Left lung (tissue), 1 donor: Measurements from ENCODE around the genes ZNF283, ZNF235 and BCAM.

- PRO-cap, result unidirectional peak, plus-strand start at chr19:43827368
Observed at GRCh38 chr19:43827097-43827958, at the start of gene ZNF283. Gene ZNF283, plus strand, starts transcription at chr19:43827321.

DNA sequence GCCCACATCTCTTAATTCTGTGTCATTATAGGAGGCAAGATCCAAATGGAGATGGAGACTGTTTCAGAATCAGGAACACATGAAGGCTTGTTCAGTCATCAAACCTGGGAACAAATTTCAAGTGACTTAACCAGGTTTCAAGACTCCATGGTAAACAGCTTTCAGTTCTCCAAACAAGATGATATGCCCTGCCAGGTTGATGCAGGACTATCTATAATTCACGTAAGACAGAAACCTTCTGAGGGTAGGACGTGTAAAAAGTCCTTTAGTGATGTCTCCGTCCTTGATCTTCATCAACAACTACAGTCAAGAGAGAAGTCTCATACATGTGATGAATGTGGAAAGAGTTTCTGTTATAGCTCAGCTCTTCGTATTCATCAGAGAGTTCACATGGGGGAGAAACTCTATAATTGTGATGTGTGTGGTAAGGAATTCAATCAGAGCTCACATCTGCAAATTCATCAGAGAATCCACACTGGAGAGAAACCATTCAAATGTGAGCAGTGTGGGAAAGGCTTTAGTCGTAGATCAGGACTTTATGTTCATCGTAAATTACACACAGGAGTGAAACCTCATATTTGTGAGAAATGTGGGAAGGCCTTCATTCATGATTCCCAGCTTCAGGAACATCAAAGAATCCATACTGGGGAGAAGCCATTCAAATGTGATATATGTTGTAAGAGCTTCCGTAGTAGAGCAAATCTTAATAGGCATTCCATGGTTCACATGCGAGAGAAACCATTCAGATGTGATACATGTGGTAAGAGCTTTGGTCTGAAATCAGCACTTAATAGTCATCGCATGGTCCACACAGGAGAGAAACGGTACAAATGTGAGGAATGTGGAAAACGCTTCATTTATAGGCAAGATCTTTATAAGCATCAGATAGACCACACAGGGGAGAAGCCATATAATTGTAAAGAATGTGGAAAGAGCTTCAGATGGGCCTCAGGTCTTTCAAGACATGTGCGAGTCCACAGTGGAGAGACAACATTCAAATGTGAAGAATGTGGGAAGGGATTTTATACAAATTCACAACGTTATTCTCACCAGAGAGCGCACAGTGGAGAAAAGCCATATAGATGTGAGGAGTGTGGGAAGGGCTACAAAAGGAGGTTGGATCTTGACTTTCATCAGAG, 10.2 kb upstream of the ZNF234 start:
- PRO-cap, result no peak

DNA sequence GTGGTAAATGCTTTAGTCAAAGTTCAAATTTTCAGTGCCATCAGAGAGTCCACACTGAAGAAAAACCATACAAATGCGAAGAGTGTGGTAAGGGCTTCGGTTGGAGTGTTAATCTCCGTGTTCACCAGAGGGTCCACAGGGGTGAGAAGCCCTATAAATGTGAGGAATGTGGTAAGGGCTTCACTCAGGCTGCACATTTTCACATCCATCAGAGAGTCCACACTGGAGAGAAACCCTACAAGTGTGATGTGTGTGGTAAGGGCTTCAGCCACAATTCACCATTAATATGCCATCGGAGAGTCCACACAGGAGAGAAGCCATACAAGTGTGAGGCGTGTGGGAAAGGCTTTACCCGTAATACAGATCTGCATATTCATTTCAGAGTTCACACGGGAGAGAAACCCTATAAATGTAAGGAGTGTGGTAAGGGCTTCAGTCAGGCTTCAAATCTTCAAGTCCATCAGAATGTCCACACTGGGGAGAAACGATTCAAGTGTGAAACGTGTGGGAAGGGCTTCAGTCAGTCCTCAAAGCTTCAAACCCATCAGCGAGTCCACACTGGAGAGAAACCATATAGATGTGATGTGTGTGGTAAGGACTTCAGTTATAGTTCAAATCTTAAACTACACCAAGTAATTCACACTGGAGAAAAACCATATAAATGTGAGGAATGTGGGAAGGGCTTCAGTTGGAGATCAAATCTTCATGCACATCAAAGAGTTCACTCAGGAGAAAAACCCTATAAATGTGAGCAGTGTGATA, 23.3 kb downstream of the ZNF227 start:
- PRO-cap, result no peak

DNA sequence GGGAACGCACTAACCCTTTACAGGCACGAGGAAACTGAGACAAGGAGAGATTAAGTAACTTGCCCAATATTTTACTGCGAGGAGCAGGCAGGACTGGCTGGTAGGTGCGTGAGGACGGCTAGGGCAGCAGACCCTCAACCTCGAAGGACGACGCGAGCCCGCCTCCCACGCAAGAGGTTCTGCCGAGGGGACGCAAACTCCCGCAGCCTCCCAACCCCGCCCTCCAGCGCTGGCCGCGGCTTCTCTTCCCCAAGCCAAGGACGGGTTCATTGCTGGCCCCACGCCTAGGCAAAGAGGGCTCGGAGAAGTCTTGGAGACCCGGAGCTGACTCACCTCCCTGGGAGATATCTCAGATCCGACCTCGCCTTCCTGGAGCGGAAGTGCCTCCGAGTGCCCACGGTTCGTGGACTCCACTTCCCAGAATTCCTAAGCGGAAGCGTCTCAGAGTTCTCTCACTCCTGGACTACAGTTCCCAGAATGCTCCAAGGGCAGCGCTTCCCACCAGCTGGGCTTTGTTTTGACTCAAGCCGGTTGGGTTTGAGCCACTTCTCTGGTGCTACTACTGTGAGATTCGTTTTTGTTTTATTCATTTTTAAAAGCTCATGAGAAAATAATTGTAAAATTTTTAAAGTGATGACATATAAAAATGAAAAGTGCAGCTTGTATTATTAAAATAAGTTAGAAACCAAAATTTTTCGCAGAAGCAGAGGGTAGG, at the start of gene ZNF235:
ZNF235 (minus strand) TSS at position 388 of the 715 bp plus-strand sequence.
- PRO-cap, result bidirectional peak, plus-strand start at position 515 of the sequence, minus-strand start at position 181 of the sequence

GRCh38 chr19:44367062-44367632, 10.7 kb upstream of the ZNF112 start:
- PRO-cap, result no peak

DNA sequence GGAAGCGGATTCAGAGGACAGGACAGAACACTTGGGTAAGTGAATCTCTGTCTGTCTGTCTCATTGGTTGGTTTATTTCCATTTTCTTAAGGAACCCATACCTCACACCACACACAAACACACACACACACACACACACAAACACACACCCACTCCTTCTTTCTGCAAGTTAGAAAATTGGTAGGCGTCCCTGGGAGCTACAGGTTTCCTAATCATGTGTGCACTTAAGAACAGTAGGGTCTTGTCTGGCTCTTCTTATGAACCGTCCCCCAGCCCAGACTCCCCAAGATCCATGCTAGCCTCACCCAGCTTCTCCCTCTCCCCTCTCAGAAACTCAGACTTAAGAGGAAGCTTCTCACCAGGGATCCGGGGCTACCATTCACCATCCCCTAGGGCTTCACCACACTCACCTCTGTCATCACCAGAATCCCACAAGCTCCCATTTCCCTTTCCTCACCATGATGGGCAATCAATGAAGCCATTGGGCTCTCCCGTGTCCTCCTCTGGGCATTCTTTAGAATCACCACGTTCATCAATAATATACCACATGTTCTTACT, 14.4 kb upstream of the ZNF285 start:
- PRO-cap, result no peak

GRCh38 chr19:44601996-44602563, 11.3 kb upstream of the IGSF23 start:
- PRO-cap, result no peak

DNA sequence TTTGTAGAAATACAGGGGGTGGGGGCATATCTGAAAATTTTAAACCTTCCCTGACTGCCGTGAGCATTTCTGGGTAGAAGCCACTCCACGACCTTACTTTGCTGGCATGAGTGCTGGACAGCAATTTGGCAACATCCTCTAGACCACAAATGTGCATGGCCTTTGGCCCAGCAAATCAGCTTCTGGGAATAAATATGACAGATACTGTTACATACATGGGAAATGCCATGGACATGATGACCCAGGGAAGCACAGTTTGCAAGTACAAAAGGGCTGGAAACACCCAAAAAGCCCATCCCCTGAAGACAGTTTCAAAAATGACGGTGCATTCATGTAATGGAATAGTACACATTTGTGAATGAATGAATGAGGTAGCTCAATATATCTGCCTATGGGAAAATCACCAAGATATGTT, 3.2 kb upstream of the PVR start:
- PRO-cap, result no peak

DNA sequence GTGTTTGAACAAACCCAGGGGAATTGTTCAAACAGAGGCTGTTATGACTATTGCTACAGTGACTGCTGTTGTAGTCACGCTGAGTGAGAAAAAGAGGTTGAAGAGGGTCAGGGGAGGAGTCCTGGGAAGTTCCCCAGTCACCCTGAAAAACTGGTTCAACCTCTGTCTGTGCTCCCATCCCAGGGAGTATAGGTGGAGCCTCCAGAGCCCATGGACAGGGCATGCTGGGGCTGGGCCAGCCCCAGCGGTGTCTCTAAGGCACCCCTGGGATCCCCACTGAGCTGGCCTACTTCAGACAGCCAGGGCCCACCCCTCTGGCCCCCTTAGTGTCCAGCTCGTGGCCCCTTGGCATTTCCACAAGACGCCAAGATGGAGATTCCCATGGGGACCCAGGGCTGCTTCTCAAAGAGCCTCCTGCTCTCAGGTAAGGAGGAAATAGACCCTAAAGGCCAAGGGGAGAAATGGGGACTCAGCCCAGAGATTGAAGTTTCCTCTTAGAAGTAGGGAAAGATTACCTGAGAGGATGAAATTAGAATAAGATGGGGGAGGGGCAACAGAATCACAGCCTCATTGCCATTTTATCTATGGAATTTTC, 378 bp downstream of the CEACAM19 start:
- PRO-cap, result no peak

DNA sequence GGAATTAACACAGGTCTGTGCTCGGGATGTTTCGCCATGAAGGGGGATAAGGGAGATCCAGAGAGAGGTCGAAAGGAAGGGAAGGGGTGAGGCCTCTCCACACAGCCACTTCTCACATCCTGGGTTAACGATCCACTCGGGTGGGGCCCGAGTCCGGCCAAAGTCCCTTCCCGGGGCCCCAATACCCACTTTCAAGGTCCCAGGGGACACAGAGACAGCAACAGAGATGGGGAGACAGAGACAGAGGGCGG, 1.5 kb upstream of the BCL3 start:
- PRO-cap, result no peak

DNA sequence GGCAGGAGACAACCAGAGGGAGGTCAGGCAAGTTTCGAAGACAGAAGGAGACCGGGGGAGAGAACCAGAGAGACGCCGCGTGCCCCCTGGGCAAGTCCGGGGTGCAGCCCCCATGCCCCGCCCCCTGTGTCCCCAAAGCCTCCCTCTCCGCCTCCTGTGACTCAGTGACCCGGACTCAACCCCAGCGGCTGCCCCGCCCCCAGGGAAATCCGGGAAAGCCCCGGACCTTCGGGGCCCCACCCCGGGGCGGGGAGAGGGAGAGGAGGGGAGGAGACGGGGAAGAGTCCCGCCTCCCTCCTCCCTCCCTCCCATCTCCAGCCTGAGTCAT, 1.2 kb upstream of the BCL3 start:
- PRO-cap, result bidirectional peak, plus-strand start outside the sequence, minus-strand start at position 53 of the sequence

- PRO-cap, result no peak
Observed at GRCh38 chr19:44767814-44768328, 9.8 kb upstream of the CBLC start.

- PRO-cap, result bidirectional peak, plus-strand start at chr19:44809103, minus-strand start at chr19:44808911
Observed at GRCh38 chr19:44808592-44809382, at the start of gene BCAM. Gene BCAM, plus strand, starts transcription at chr19:44809103.

- PRO-cap, result bidirectional peak, plus-strand start at chr19:44845007, minus-strand start at chr19:44844835
Observed at GRCh38 chr19:44844391-44845311, 1.4 kb upstream of the NECTIN2 start.

- PRO-cap, result no peak
Observed at GRCh38 chr19:44878135-44878963, 12.7 kb upstream of the TOMM40 start.

- PRO-cap, result bidirectional peak, plus-strand start at chr19:44904732, minus-strand start at chr19:44904451
Observed at GRCh38 chr19:44904170-44905172, 1.1 kb upstream of the APOE start.

GRCh38 chr19:44944627-44945243, 1.1 kb upstream of the APOC2 start:
- PRO-cap, result no peak

DNA sequence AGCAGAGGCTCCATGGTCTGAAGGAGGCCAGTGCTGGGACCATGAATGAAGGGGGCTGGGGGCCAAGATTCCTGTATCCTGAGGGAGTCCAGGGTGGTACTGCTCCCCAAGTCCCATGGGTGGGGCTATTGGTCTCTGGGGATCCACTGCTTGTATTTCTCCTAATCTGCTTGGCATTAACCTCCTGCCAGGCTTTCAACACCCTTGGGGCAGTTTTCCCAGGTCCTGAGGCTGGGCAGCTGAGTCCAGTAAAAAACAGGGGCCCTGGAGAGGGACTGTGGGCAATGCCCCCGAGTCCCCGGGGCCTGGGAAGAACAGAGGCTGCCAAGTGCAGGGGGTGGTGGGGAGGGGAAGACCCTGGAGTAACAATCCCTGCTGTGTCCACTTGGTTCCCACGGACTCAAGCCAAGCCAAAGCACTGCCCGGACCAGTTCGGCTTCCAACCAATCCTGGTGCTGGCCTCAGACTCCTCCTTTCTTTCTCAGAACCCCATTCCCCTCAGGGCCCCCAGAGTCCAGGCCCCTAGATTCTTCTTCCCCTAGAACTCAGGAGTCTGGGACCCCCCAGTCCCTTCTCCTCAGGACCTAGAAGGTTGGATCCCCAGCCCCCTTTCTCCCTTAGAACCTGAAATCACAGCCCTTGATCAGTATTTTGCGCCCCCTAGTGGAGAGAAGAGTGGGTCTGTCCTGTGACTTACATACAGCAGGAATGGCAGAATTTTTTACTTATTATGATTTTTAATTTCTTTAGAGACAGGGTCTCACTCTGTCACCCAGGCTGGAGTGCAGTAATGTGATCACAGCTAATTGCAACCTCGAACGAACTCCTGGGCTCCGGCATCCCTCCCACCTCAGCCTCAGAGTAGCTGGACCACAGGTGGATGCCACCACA, 3.8 kb upstream of the CLPTM1 start:
- PRO-cap, result no peak

- PRO-cap, result no peak
Observed at GRCh38 chr19:44956077-44956682, 1.0 kb downstream of the CLPTM1 start.

DNA sequence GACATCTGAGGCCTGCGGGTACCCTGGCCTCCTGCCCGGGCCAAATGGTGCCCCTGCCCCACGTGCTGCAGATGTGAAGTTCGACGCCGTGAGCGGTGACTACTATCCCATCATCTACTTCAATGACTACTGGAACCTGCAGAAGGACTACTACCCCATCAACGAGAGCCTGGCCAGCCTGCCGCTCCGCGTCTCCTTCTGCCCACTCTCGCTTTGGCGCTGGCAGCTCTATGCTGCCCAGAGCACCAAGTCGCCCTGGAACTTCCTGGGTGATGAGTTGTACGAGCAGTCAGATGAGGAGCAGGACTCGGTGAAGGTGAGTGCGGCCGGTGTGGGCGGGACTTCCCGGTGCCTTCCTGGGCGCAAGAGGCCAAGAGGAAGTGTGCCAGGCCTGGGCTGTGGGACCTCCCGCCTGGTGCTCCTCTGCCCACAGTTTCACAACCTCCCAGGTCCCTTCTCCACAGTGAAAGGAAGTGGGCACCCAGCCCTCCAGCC, 14.1 kb upstream of the RELB start:
- PRO-cap, result no peak